ENCODE results near the genes ALOX15B, RANGRF and ODF4.

- PRO-cap: no peak
Observed at GRCh38 chr17:7860432-7861300, 2.9 kb downstream of the CYB5D1 start.

- PRO-cap: no peak
Observed at GRCh38 chr17:7884483-7885746, 3.7 kb upstream of the CHD3 start.

DNA sequence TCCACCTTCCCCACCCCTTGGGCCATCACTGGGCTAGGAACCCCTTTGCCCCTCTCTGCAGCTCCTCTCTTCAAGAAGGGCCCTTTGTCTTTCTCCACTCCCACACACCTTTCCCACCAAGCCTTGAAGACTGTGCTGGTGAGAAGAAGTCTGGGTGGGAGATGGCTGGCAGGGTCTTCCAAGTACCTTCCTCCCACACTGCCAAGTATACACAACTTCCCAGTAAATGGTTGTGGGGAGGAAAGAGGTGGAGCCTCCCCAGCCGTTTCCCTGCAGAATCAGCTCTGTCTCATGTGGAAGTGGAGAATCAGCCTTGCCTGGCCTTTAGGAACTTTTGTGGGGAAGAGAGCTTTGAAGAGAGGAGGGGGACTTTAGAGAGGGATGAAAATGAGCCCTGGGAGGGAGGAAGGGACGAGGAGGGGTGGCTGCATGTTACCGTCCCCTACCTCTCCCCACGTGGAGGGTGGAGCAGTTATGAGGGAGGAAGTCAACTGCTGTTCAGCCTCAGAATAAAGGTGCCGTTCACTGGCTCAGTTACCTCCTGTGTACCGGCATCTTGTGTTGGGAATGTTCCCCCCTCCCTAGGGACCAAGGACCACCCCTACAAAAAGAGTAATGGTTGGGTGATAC, 4.3 kb downstream of the RNF227 start:
- PRO-cap: no peak

- PRO-cap: no peak
Observed at GRCh38 chr17:8019019-8019574, 16.7 kb downstream of the GUCY2D start.

- PRO-cap: no peak
Observed at GRCh38 chr17:8038724-8039240, at the start of gene ALOX15B. ALOX15B (plus strand) TSS chr17:8039059.

DNA sequence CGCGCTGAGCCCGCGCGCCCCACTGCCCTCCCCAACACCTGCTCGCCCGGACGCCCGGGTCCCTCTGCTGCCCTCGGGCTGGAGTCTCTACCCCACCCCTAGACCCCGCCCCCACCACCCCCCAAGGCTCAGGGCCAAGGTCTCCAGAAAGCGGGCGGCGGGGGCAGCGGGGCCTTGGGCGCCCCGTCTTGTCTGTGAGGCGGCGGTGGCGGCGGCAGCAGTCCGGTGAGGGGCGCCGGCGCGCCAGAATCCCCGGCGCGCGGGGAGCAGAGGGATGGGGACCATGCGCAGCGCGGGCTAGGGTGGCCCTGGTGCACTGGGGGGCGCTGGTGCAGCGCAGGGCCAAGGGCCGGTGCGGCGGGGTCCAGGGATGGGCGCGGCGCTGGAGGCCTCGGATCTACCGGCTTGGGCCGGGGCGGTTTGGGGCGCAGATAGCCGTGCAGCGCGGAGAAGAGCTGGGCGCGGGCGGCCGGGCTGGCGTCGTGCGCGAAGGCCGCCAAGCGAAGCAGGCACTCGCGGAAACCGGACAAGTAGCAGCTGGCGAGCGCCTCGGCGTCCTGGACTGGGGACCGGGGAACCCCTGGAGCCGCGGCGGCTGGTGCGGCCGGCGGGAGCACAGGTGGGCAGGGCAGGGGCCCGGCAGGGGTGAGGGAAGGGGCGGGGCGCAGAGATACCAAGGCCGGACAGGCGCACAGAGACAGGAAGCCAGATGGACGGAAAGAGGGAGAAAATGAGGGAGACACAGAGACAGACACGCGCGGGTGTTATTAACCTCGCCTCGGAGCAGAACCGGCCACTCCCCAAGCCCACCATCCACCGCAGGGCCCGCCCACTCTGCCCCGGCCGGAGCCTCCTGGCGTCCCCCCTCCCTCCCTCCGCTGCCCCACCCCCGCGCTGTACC, 2.2 kb downstream of the HES7 start:
- PRO-cap: no peak

GRCh38 chr17:8145036-8145470, 7.2 kb downstream of the PER1 start:
- PRO-cap: no peak

GRCh38 chr17:8148018-8148562, 4.1 kb downstream of the PER1 start:
- PRO-cap: no peak

DNA sequence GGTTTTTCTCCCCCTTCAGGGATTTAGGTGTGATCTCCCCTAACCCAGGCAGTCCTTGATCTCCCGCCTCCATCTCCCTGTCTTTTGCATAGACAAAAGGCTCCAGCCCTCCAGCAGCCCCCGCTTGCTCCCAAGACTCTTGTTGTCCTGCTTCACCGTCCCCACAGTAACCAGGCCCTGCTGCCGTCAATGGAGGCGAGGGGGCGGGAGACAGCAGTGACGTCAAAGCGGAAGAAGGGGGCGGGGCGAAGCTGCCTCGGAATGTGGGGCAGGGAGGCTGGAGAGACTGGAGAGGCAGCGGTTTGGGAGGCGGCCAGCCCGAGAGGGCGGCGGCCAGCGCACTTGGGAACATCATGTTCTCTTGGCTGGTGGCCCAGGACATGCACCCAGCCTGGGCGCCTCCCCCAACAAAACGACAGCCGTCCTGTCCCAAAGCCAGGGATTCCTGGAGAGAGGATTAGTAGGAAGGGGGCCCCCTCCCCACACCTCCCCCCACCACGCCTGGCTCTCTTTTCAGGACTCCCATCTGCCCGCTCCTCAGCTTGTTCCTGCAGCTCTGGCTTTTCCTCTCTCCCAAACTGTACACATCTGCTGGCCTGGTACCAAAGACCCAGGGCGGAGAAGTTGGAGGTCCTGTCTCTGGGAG, 2.0 kb upstream of the PER1 start:
- PRO-cap: bidirectional peak, plus-strand start at position 289 of the sequence, minus-strand start at position 168 of the sequence

DNA sequence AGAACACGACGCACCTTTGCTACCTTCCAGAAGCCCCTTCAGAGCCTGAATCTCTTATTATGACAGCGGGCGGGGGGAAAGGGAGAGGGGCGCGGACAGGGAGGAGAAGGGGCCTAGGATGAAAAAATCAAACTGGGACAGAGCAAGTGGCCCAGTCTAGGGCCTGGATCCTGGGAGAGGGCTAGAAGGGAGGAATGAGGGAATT, 2.5 kb upstream of the PER1 start:
- PRO-cap: no peak

GRCh38 chr17:8154966-8155919, 3.0 kb upstream of the PER1 start:
- PRO-cap: no peak

DNA sequence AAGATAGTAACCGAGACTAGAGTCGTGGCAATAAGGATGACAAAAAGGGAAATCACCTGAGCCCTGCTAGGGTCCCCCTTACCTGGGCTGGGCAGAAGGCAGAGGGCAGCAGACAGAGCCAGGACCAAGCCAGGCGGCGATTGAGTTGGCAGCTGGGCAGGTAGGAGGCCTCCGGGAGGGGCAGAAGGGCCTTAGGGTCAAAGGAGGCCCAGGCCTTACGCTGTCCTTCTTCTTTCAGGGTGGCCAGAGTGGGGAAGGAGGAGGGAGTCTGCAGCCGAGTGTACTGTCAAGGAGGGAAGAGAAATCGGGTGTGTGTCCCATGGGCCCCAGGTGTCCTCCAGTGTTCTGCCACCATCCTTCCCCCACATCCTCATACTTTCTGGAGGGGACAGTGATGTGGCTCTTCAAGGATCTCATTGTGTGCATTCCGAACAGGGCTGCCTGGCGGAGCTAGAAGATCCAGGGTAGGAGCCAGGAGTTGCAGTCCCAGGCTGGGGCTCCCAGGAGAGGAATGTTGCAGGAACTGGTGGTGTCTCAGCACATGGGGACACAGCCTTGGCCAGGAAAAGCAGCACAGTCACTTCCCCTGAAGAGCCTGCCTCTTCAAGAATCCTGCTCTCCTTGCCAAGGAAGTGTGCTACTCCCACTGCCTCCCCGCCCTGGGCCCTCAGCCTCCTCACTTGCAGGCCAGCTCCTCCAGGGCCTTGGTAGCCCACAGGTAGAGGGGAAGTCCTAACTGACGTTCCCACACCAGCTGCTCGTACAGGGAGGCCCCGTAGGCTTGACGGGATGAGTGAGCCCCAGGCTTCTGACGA, 13.3 kb downstream of the CTC1 start:
- PRO-cap: no peak

DNA sequence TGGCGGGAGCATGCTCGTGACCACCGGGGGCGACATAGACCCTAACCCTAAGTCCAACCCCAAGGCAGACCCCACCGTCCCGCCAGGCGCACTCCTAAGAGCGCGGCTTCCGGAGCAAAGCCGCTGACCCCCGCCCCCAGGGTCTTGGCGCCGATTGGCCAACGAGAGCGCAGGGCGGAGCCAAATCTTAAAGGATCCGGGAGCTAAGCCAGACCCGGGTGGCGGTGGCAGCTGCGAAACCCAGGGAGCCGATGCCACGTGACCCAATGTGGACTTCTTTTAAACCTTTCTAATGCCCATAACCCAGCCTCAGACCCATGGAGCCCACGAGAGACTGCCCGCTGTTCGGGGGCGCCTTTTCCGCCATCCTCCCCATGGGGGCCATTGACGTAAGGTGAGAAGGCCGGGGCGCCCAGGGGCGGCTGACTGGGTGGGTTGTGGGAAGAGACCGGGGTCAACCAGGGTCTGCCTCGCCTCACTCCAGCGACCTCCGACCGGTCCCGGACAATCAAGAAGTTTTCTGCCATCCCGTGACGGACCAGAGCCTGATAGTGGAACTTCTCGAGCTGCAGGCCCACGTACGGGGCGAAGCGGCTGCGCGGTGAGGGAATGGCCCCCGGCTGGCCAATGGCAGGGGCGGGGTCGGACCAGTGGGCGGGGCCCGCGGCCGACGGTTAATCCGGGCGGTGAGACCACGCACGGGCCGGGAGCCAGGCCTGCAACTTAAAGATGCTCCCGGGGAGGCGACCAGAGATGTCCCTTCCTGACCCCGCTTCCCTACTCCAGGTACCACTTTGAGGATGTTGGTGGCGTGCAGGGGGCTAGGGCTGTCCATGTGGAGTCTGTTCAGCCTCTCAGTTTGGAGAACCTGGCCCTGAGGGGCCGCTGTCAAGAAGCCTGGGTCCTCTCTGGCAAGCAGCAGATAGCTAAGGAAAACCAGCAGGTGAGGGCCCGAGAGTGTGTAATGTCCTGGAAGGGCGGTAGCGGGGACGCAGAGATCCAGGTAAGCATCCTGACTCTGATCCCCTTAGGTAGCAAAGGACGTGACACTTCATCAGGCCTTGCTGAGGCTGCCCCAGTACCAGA, at the start of gene RANGRF:
TSS of gene RANGRF (plus strand) at position 199 of the 1,086 bp plus-strand sequence.
- PRO-cap: unidirectional peak, minus-strand start at position 96 of the sequence; unidirectional peak, minus-strand start at position 522 of the sequence; unidirectional peak, minus-strand start at position 553 of the sequence

DNA sequence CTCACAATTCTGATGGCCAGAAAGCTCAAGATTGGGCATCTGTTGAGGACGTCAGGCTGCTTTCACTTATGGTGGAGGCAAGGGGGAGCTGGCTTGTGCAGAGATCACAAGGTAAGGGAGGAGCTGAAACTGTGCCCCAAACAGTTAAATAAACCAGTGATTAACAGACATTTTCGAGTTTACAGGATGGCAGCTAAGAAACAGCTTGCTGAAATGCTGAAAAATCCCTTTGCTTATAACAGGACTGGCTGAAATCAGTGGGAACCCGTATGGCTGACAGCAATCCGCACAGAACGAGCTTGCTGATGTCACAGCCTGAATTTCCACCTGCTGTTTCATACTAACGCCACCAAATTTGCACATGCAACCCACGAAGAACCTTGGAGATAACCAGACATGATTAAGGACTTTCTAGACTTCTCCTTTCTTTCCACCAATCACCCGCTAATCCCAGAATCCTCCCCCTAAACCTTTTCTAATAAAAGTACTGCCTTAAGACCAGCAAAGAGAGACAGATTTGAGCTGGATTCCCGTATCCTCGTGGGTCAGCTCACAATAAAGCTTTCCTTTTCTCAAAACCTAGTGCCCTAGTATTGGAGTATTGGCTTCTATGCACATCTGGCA, 1.3 kb upstream of the ODF4 start:
- PRO-cap: no peak

DNA sequence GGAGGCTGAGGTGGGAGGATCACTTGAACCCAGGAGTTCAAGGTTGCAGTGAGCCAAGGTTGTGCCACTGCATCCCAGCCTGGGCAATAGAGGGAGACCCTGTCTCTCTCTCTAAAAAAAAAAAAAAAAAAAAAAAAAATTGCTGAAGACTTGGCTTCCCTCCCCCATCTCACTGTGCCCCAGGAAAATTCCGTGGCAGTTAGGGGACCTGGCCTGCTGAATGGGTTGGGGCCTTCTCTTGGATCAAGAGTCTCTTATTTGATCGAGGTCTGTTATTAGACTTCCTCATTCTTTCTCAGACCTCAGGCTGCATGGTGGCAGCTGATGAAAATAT, at the start of gene ODF4:
TSS of gene ODF4 (plus strand) at position 193 of the 334 bp plus-strand sequence.
- PRO-cap: no peak

- PRO-cap: no peak
Observed at GRCh38 chr17:8365428-8365694, 11.1 kb downstream of the KRBA2 start.

- PRO-cap: no peak
Observed at GRCh38 chr17:8513721-8514163, 78.1 kb downstream of the NDEL1 start.

- PRO-cap: no peak
Observed at GRCh38 chr17:8673664-8674018, 43.1 kb upstream of the MYH10 start.

GRCh38 chr17:8697939-8699207, 46.3 kb downstream of the CCDC42 start:
- PRO-cap: no peak

DNA sequence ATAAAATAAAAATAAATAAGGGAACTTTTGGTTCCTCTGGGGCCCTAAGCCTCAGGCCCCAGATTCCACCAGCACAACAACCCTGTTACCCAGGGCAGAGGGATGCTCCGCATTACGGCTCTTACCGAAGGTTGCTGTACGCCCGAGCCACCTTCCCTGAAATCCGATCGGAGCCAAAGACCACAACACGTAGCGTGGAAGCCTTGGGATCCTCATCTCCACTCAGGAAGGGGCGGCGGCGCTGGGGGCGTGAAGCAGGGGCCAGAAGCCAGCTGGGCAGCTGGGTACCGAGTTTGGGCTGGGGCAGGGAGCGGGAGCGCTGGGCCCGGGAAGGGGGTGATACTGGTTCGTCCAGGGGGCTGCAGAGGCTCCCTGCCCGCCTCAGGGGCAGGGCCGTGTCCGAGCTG, 20.6 kb upstream of the PIK3R6 start:
- PRO-cap: no peak

Data from neutrophil (primary cell).